ENCODE measurements around the genes CLTCL1 and ARVCF.

DNA sequence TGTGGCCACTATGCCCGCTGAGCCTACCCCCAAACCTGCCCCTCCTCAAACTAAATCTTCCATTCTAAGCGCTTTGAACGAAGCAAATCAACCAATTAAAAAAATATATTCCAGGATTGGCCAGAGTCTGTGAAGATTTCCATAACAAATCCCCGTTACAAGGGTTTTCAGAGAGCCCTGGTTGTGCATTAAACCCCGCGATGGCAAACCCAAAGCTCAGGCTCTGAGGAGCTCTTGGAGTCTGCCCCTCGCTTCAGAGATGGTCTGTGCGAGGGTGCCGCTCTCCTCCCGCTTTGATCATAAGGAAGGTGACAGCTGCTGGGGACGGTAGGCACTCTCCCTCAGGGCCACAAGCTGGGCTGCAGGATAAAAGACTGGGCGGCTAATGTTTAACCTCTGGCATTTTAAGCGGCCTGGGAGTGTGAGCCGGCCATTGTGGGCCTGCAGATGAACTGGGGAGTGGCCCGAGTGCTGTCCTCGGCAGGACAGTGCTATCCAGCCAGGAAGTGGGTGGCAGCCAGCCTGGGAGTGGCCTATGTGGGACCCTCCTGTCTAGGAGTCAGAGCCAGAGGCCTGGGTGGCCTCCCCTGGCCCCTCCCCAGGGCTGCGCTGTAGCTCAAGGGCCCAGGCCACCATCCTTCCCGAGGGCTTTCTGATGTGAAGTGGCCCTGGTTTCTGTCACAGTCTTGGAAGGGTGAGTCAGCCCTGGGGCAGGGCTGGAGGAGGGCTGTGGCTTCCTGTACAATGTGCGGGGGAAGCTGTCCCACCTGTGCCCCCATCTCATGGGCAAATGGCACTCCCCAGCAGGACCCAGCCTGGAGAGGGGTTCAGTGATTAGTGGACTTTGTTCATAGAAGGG, 58.6 kb upstream of the PRODH start:
- PRO-cap: no peak
- RAMPAGE, long total RNA, 2 experiments: no peak in any of the 2 experiments

DNA sequence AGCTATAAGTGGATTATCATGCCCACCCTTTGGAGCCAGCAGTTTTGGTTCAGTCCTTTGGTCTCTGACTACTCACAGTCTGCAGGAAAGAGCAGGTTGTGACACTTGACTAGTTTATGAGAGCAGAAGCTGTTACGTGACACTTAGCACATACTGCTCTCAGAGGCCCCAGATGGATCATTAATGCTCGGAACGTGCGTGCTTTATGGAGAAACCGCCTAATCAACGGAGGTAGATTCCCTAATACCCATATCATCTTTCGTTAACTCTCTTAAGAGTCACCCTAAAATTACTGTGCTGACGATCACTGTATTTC, 66.3 kb upstream of the PRODH start:
- PRO-cap: no peak
- RAMPAGE, long total RNA, 2 experiments: no peak in any of the 2 experiments

- PRO-cap: no peak
- RAMPAGE, long total RNA, 2 experiments: no peak in any of the 2 experiments
These were observed 1.4 kb downstream of the CLTCL1 start for GRCh38 chr22:19289863-19290731.

DNA sequence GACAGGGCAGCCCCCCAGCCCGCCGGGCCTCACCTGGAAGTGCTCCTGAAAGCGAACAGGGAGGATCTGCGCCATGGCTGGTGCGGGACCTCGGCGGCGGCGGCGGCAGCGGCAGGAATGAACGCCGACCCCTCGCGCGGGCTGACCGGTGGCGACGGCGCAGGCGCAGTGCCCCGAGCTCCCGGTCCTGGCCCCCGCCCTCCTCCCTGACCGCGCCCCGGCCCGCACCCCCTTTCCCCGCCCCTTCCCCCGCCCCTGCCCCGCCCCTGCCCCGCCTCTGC, at the start of gene CLTCL1:
Gene CLTCL1 (minus strand): TSS at position 153 of the 281 bp plus-strand sequence.
- PRO-cap: bidirectional peak, plus-strand start outside the sequence, minus-strand start at position 119 of the sequence
- RAMPAGE, long total RNA, 2 experiments: start-site peak on the minus strand in 2 of 2 experiments, centred at positions 148 to 159 of the sequence, 10 to 11 reads per replicate

DNA sequence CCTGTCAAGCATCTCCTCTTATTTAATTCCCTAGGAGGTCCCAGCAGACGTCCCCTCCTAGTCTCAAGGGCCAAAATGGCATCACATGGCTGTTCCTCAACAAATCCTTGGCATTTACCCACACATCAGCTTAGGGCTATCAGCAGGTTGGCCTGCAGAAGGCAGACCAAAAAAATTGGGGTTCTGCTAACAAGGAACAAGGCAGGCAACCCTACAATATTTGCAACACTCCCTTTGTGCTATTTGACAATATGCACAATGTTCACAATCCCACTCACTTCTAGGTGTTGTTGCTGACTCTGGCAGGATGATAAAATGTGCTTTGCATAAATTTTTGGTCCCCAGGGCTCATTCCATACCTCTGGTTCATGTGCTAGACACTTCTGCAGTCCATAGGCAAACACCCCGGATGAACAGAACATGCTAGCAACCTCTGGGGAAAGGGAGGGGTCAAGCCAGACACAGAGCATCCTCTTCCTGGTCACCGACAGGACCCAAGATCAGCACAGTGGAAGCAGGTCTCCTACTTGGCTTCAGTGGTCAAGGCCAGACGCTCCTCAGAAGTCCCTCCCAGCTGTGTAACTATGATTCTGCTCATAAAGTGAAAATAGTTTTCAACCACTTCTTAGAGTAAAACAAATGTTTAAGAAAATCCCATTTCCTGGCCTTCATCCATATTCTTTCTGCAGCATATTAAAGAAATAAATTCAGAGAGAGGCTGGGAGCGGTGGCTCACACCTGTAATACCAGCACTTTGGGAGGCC, 6.4 kb downstream of the HIRA start:
- PRO-cap: no peak
- RAMPAGE, long total RNA, 2 experiments: no peak in any of the 2 experiments

GRCh38 chr22:19503188-19504315, 20.7 kb downstream of the CLDN5 start:
- PRO-cap: no peak
- RAMPAGE, long total RNA, 2 experiments: no peak in any of the 2 experiments

DNA sequence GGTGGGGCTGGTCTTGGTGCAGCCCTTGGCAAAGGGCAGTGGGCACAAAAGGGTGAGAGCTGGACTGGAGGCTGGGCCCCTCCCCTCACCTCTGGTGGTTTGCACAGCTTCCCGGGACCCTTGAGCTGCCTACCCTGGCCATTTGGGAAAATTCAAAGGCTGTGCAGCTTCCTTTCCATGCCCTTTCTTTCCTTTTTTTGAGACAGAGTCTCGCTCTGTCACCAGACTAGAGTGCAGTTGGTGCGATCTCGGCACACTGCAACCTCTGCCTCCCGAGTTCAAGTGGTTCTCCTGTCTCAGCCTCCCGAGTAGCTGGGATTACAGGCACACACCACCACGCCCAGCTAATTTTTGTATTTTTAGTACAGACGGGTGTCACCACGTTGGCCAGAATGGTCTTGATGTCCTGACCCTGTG, 3.1 kb downstream of the CLDN5 start:
- PRO-cap: no peak
- RAMPAGE, long total RNA, 2 experiments: no peak in any of the 2 experiments

DNA sequence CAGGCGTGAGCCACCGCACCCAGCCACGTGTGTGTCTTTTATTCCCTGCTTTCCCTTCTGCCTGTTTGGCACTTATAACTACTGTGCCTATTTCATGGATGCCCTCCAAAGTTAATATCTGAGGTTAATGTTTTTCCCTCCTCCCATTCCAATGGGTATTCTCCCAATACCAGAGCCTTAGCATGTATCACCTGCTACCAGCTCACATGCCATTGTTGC, 19.5 kb upstream of the CLDN5 start:
- PRO-cap: no peak
- RAMPAGE, long total RNA, 2 experiments: no peak in any of the 2 experiments

- PRO-cap: no peak
- RAMPAGE, long total RNA, 2 experiments: no peak in any of the 2 experiments
These were observed 92.1 kb upstream of the SEPTIN5 start for GRCh38 chr22:19622187-19622637.

- PRO-cap: no peak
- RAMPAGE, long total RNA, 2 experiments: no peak in any of the 2 experiments
These were observed 1.1 kb upstream of the TBX1 start for GRCh38 chr22:19759006-19760337.

DNA sequence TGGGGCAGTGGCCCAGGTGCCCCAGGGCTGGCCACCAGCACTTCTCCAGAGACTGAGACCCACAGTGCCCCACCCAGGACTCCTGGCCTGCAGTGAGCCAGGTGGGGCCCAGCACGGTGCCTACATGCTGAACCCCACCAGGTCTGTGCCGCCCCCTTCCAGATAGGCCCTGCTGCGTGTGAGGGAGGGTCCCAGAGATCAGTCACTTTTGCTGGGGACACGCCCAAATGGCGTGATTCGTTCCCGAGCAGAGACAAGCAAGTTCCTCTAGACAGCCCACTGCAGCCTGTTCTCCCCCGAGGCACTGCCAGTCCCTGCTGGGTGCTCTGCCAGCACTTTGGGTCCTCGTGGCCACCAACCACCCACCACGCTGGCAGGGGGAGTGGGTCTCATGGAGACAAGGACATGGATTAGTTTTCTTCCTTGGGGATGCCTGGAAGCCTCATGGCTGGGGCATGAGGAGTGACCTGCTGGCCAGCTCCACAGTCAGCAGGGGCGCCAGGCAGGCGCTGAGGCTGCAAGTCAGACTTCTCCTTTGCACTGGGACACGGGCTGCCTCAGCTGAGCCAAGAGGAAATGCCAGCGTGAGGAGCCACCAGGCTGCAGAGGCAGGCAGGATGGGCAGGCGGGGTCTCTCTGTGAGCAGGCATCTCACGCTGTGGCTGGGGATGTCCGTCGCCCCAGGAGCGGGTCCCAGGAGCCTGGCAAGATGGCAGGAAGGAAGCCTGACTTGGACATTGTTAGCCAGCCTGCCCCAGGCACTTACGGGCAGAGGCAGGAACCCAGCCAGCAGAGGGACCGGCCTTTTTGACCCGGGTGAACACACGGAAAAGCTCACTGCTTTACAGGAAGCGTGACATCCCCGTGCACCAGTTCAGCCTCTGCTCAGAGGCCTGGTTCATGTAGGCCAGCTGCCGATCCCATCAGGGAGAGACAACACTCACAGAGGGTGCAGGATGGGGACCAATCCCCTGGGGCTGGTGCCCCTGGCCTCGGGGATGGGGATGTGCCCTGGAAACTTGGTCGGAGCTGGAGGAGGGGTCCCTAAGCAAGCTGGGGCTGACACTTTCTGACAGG, 10.3 kb downstream of the GNB1L start:
- PRO-cap: no peak
- RAMPAGE, long total RNA, 2 experiments: no peak in any of the 2 experiments

- PRO-cap: no peak
- RAMPAGE, long total RNA, 2 experiments: start-site peak on the minus strand in 1 of 2 experiments, at chr22:19849631-19850000 at its widest, 6 reads per replicate
These were observed 4.8 kb downstream of the GNB1L start for GRCh38 chr22:19849524-19850701.

GRCh38 chr22:19995542-19996069, 21.0 kb downstream of the ARVCF start:
- PRO-cap: no peak
- RAMPAGE, long total RNA, 2 experiments: no peak in any of the 2 experiments

DNA sequence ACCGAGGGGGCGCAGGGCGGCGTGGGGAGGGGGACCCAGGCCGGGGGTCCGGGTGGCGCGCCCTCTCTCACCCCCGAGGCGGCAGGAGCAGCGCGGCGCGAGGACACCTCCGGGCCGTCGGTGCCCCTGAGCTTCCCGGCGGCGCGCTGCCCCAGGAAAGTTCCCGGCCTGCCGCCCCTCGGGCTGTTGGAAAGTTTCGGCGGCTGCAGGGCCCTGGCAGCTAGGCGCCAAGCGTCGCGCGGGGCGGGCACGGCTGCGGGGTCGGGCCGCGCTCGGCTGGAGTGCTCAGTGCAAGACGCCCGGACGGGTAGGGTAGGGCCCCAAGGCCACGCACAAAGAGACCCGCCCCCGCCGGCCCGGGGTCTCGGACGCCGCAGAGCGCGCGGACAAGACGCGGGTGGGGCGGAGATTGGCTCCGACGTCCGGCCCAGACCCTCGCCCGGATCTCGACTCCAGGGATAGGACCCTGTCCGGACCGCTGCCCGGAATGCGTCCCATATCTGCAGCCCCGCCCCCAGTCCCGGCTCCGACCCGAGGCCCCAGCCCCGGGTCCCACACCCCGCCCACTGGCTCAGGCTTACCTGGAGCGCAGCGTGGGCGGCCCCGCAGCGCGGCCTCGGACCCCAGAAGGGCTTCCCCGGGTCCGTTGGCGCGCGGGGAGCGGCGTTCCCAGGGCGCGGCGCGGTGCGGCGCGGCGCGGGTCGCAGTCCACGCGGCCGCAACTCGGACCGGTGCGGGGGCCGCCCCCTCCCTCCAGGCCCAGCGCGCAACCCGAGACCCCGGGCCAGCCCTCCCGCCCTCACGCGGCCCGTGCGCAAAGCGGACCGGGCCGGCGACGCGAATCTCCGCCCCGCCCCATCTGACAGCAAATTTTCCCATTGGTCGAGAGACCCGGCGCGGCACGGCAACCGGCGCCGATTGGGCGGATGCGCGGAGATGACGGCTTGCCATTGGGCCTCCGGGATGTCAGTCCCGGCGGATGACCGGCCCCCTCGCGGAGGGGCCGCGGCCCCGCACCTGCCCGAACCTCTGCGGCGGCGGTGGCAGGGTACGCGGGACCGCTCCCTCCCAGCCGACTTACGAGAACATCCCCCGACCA, at the start of gene ARVCF:
Gene ARVCF (minus strand): TSS at position 816 of the 1,099 bp plus-strand sequence.
- PRO-cap: bidirectional peak, plus-strand start at position 998 of the sequence, minus-strand start at position 725 of the sequence
- RAMPAGE, long total RNA, 2 experiments: no peak in any of the 2 experiments

- PRO-cap: no peak
- RAMPAGE, long total RNA, 2 experiments: no peak in any of the 2 experiments
These were observed 22.3 kb downstream of the TANGO2 start for GRCh38 chr22:20043107-20043684.

GRCh38 chr22:20084588-20085221, 4.7 kb downstream of the DGCR8 start:
- PRO-cap: no peak
- RAMPAGE, long total RNA, 2 experiments: no peak in any of the 2 experiments

- PRO-cap: no peak
- RAMPAGE, long total RNA, 2 experiments: no peak in any of the 2 experiments
These were observed 5.5 kb upstream of the ZDHHC8 start for GRCh38 chr22:20126165-20126509.

- PRO-cap: no peak
- RAMPAGE, long total RNA, 2 experiments: no peak in any of the 2 experiments
These were observed 32.6 kb downstream of the RTN4R start for GRCh38 chr22:20235513-20235946.

DNA sequence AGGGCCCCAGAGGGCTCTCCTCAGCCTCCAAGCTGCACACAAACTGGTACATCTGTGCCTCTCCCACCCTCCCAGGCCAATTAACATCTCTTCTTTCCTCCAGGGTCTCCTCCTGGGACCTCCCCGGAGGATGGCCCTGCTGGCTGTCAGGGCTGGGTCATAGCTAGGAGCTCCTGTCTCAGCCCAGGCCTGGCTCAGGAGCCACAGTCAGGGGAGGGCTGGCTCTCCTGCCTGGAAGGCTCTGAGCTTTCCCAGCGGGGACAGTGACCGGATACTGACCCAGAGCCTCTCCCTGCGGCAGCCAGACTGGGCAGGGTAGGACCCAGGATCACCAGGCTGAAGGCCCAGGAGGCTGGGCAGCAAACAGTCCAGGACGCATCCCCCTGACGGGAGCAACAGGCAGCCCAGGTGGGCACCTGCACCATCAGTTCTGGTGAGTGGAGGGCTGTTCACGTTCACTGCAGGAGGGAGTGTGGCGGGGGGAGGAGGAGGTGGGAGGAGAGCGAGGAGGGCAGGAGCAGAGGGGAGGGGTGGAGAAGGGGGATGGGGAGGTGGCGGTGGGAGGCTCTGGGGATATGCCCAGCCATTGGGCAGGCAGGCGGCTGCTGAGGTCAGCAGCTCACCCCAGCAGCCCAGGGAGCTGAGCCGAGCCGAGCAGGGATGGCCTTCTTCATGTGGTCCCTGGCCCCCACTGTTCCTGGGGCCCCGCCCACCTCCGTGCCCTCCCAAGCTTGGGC, 22.0 kb downstream of the RTN4R start:
- PRO-cap: no peak
- RAMPAGE, long total RNA, 2 experiments: no peak in any of the 2 experiments

- PRO-cap: no peak
- RAMPAGE, long total RNA, 2 experiments: no peak in any of the 2 experiments
These were observed 6.5 kb downstream of the KLHL22 start for GRCh38 chr22:20488751-20489878.

Measured in body of pancreas (tissue), 2 donors.